Epithelial cell of esophagus (primary cell): Measurements from ENCODE around the genes PRRG3, CCNQ and RENBP.

DNA sequence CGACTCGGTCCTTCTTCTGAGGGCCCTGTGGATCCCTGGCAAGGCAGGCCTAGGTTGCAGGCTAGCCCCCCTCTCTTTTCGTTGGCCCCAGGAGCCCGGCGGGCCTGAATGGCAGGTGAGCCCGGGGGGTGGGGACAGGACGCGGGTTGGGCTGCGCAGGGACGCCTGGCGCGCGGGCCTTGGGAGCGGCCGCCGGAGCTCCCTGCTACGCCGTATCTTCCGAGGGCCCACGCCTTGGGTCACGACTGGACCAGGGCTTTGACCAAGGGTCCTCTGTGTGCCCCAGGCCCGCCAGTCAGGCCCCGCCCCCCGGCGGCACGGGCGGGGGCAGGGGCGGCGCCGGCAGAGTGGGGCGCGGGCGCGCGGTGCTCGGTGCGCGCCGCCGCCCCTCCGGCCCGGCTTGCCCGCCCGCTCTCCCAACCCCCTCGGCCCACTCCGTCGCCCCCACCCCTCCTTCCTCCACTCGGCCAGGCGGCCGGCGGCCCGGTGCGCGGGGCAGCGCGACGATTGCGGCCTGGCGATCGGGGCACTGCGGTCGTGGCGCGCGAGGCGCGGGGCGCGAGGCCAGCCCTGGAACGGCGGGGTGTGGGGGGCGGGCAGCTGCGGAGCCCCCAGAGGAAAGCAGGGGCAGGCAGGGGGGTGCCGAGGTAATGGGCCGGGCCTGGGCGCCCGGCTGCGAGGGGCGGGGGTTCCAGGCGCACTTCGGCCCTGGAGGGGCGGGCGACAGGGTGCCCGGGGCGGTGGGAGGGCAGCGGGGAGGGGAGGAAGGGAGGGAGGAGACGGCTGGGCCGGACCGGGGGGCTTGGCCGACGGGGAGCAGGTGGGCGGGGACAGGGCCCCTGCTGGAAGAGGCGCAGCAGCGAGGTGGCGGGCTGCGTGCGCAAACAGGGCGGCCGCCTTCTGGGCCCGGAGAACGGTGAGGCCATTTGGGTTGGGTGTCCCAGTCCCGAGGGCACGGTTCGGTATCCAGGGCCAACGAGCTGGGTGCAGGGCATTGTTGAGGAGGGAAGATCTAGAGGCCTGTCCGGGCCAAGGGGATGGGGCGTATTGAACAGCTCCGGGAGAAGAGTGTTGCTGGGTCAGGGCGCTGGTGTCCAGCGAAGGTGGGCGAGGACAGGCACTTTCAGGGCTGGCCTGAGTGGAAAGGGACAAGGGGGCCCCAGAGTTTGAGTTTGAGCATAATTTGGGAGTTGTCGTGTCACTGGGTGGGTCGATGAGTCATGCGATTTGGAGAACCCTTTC lies at the start of gene PRRG3:
TSS of gene PRRG3 (plus strand) at position 830 of the 1,242 bp plus-strand sequence.
- RRBS: 4% methylated on average over 36 of the region's 114 CpGs

DNA sequence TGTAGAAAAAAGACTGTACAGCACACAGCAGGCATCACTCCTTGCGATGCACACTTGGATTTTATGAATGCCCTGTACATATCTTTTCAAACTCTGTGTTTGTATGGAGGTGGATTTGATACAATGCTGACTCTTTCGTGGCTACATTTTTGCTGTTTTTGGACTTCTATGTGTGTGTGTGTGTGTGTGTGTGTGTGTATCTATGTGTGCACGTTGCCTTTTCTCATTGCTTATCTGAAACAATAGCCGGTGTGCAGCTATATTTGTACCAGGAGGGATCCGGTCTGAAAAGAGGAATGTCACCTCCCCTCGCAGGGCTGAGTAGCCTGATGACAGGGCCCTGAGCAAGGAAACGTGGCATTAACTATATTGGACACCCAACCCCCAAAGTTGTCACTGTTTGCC lies 8.0 kb downstream of the PRRG3 start:
- RRBS: no CpG with 5 or more reads among the region's 7 CpGs

GRCh38 chrX:151704204-151704759 lies 9.0 kb downstream of the PRRG3 start:
- RRBS: no CpG with 5 or more reads among the region's 10 CpGs

DNA sequence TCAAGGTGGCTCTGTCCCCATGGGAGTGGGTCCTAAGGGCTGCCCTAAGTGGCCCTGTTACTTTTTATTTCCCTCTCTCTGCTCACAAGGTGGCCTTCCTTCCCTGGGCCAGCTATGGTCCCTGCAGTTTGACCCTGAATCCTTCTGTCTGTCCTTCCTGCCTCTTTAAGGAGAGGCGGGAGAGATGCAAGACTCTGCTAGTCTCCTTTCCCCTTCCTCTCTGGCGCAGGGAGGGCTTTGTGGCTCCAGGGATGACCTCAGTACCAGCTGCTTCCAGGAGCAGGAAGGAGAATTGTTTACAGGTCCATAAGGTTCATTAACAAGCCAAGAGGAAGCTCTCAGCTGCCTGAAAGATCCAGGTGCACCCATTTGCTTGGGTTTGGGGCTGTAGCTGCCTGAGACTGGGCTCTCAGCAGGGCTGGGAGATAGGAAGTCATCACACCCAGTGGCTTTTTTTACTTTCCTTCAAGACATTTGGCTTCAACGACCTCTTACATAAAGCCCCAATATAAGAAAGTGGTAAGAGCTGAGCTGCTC lies 4.1 kb upstream of the FATE1 start:
- RRBS: no CpG with 5 or more reads among the region's 3 CpGs

DNA sequence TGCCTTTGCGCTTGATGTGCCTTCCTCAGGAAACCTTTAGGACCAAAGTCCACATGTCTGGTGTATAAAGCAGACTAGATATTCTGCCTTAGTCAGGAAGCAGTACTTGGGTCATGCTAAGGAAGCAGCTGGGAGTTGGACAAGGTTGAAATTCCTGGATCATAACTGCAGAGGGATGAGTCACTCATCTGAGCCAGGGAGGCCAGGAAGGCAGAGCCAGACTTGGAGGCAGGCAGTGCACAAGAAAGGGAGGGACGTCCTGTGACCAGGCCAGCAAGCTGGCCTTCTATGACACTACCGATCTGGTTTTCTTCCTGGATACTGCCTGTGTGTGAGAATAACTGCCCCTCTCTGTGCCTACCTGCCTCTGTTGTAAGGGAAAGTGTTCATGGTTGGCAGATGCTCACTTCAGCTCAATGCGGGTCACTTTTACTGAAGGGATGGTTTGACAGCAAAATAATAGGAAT lies 9.4 kb upstream of the MAGEA4 start:
- RRBS: no CpG with 5 or more reads among the region's 4 CpGs

DNA sequence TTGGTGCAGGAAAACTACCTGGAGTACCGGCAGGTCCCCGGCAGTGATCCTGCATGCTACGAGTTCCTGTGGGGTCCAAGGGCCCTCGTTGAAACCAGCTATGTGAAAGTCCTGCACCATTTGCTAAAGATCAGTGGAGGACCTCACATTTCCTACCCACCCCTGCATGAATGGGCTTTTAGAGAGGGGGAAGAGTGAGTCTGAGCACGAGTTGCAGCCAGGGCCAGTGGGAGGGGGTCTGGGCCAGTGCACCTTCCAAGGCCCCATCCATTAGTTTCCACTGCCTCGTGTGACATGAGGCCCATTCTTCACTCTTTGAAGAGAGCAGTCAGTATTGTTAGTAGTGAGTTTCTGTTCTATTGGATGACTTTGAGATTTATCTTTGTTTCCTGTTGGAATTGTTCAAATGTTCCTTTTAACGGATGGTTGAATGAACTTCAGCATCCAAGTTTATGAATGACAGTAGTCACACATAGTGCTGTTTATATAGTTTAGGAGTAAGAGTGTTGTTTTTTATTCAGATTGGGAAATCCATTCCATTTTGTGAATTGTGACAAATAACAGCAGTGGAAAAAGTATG lies 3.4 kb downstream of the MAGEA12 start:
- RRBS: no CpG with 5 or more reads among the region's 7 CpGs

DNA sequence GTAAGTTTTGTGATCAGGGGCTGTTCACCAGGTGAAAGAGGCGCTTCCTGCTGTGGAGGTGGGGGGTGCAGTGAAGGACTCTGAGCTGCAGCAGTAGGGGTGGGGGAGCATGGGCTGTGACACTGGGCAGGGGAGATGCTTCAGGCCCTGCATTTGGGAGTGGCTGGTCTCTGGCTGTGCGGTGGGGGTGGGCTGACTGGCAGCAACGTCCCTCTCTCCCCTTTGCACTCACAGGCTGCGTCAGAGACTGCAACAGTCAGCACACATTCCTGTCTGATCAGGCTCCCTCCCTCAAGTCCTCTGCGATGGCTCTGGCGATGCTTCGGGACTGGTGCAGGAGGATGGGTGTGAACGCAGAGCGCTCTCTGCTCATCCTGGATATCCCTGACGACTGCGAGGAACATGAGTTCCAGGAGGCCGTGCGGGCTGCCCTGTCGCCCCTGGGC lies 27.8 kb upstream of the PNMA3 start:
- RRBS: no CpG with 5 or more reads among the region's 14 CpGs

- RRBS: no CpG with 5 or more reads among the region's 15 CpGs
Measured at GRCh38 chrX:153386530-153387034, 14.6 kb downstream of the PNMA6E start.

- RRBS: 2% methylated on average over 36 of the region's 132 CpGs
Measured at GRCh38 chrX:153598789-153600027, at the start of gene CCNQ. CCNQ (minus strand) TSS chrX:153599139.

DNA sequence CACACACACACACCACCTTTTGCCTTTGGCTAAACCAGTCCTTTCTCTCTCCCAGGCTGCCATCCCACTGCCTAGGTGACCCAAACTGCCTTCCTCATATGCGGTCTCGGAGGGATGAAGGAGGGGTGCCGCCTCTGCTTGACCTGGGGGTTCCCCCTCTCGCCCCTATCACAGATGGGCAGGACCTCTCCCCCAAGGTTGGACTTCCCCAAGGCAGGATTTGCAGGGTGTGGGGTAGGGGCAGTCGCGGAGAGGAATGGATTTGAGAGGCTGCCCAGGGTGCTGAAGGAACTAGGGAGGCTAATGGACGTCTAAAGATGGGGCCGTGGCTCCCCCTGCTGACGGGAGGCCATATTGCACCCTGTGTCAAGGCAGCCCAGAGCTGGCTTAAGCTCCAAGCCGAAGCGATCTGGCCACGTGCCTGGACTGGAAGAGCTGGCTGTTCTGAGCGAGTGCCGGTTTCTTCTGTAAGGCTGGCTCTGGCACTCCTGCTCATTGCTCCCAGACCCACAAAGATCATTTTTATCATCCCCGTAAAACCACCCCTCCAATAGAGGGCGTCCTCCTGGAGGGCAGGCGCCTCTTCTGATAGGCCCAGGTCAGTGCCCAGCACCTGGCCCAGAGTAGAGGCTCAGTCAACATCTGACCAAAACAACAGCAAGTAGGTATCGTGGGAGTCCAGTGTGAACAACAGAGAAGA lies 5.7 kb downstream of the PNCK start:
- RRBS: no CpG with 5 or more reads among the region's 18 CpGs

DNA sequence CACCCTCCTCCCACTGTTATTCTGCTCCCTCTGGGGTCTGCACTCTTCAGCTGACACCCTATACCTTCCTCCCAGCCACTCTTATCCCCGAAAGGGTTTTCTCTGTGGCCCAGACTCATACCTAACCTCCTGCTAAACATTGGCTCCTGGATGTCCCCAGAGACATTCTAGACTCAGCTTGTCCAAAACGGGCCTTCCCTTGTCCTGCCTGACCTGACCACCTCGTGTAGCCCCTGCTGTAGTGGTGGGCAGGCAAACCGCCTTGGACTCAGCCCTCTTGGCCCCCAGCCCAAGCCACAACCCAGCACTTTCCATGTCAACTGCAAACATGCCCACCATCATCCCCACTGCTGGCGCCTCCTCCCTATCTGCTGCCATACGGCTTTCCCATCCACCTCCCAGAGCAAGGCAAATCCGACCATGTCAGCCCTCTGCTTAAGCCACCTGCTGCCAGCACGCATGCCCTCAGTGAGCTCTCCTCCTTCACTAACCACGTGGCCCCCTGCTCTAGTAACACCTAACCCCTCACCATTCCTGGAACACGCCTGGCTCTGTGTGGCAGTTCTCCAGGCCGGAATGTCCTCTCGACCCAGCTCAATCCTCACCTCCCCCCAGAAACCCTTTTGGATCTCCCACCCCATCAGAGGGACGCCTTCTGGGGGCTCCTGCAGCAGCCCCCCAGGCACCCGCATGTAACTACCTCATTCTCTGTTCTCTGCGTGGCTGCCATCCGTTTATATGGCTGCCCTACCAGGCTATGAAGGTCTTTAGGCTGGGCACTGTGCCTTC lies 17.5 kb downstream of the BCAP31 start:
- RRBS: no CpG with 5 or more reads among the region's 16 CpGs

DNA sequence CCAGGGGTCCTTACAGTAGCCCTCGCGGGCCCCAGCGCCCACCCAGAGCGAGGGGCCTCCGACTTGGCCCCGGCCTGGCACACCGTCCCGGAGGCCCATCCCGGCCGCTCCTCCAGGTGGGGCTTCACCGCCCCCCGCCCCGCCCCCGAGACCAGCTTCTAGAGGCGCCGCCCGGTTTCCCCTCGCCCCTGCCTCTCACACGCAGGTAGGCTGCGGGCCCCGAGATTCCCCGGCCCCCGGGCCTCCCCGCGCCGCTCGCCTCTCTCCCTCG lies 250 bp downstream of the BCAP31 start:
- RRBS: 3% methylated on average over 20 of the region's 28 CpGs

- RRBS: no CpG with 5 or more reads among the region's 5 CpGs
Measured at GRCh38 chrX:153730999-153731607, 6.4 kb downstream of the ABCD1 start.

- RRBS: 82% methylated on average over 5 of the region's 14 CpGs
Measured at GRCh38 chrX:153808033-153808280, 13.5 kb downstream of the SSR4 start.

- RRBS: 5% methylated on average over 10 of the region's 55 CpGs
Measured at GRCh38 chrX:153885370-153886022, 477 bp downstream of the L1CAM start.

DNA sequence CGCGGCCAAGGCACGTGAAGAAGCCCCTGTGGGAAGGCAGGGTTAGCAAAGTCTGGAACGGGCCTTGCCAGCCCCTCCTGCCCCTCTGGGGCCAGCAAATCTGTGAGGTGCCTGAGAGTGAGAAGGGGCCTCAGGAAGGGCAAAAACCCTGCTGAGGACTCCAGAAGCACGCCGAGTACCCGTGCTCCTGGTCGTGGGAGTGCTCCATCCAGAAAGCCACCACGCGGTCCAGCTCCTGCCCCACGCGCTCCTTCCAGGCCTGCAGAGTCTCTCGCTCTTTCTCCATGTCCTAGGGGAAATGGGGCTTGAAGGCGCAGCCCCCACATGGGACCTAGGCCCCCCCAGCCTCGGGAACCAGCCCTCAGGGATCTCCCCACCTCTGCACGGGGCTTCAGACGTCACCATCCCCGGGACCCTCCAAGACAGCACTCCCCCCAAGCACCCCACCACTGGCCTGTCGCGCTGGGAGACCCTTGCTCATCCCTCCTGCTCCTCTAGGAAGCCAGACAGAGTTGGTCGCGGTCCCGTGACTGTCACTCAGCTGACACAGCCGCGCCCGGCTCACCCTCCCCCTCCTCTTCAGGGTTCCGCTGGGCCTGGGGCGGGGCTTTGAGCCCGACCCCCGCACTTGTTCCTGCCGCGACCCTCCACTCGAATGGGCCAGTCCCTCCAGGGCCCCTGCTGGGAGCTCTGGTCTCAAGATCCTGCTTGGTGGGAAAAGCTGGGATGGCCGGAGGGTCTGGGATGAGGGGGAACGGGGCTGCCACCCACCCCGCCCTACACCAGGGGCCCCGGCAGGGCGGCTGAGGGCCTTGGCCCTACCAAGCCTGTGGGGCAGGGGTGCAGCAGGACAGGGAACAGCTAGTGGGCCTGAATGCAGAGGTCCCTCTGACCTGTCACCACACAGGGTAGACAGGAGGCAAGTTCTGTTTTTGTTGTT lies at the start of gene RENBP:
TSS of gene RENBP (minus strand) at position 514 of the 940 bp plus-strand sequence.
- RRBS: 35% methylated on average over 4 of the region's 38 CpGs

DNA sequence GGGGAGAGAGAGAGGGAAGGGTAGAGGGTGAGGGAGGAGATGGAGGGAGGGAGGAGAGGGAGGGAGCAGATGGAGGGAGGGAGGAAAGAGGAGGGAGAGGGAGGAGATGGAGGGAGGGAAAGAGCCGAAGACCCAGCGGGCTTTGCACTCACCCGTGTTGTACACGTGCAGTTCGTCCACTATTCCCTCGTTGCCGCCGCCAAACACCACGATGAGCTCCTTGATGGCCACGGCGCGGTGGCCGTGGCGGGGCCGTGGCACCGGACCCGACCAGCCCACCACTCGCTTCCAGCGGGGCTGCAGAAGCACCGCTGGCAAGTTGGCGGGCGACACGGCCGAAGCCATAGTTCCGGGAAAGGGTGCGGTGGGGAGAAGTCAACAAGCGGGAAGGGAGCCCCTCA lies 1.1 kb downstream of the HCFC1 start:
- RRBS: 0% methylated on average over 9 of the region's 27 CpGs

- RRBS: no CpG with 5 or more reads among the region's 2 CpGs
Measured at GRCh38 chrX:154121390-154121747, 22.7 kb upstream of the OPN1LW start.

GRCh38 chrX:154361211-154361876 lies 13.1 kb downstream of the FLNA start:
- RRBS: no CpG with 5 or more reads among the region's 11 CpGs

DNA sequence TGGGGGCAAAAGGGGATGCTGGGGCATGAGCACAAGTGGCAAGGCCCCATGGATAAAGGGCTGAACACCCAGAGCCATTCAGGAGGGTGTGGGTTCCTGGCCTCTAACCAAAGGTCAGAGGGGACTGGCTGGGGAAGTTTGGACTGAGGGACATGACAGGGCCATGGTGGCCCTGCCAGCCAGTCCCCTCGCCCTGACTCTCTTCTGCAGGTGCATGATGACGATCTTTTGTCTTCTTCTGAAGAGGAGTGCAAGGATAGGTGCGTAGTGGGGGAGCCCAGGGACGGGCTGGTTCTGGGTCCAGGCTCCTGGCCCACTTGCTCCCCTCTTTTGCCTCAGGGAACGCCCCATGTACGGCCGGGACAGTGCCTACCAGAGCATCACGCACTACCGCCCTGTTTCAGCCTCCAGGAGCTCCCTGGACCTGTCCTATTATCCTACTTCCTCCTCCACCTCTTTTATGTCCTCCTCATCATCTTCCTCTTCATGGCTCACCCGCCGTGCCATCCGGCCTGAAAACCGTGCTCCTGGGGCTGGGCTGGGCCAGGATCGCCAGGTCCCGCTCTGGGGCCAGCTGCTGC lies 1.5 kb downstream of the EMD start:
- RRBS: no CpG with 5 or more reads among the region's 15 CpGs